Bronchus (tissue), 1 donor: ENCODE measurements around the gene AQP3.

DNA sequence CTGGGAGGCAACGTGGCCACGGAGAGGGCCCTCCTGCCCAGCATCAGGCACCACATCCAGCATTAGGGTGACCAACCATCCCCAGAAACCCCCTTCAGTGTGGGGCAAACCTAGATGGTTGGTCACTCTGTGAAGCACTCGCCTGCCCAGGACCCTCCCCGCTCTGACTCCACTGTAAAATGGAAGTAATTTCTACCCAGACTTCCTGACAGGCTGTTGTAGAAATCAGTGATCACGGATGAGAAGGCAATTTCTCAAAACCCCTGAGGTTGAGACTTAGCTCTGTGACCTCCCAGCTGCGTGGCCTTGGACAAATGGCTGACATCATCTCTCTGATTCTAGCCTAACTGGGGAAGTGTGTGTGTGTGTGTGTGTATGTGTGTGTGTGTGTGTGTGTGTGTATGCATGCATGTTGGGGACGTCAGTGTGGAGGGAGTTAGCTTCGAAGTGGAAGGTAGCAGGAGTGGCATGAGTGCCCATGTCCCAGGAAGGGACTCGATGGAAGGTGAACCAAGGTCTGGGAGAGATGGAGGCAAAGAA lies 31.5 kb downstream of the B4GALT1 start:
- PRO-cap, result no peak

DNA sequence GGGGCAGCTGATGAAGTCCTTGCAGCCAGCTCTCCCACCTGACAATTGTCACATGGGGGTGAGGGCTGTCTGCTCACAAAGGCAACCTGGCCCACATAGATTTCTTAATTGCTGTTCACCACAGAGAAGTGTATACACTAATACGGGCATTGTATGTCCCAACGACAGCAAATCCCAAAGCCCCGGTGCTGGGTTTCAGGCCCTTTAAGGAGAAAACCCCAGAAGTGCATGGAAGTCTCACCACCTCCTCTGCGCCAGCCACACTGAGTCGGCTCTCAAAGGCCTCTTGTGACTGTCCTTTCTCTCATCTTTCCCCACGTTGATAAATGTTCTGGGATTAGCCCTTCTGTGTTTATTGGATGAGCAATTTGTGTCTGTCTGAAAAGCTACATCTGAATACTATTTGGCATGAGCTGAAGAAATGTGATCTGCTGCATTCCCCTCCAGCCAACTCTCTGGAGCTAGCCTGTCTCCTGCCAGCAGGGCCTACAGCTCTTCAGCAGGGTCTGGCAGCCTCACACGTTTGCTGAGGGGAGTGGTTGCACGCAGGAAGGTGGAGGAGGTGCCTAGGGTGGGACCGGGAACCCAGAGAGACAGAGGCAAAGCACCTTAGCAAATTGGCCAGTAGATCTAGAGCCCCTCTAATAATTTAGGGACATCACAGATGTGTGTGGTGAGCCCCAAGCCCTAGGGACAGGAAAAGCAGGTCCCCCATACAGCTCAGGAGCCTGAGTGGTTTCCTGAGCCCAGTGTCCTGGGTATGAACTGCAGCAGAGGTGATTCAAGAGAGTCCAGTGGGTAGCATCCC lies 20.4 kb upstream of the B4GALT1 start:
- PRO-cap, result no peak

- PRO-cap, result bidirectional peak, plus-strand start at chr9:33229585, minus-strand start at chr9:33229465; bidirectional peak, plus-strand start at chr9:33230043, minus-strand start at chr9:33229814
Measured at GRCh38 chr9:33229331-33230311, 10.3 kb upstream of the SPINK4 start.

DNA sequence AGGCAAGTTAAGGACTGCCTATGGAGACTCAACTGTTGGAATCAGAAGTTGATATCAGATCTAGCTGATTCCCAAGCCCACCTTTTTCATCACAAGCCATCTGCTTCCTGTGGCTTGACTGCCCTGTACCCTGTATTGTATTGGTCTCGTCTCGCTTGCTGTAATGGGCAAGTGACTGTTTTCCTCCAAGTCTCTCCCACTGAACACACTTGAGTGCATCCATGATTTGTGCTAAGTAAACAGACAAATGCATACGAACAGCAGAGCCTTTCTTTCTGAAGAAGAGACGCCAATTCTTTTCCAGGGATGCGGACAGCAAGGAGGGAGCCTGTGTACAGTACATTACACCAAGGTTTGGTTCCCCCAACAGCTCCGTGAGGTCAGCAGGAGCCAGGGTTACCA lies 1.4 kb downstream of the BAG1 start:
- PRO-cap, result no peak

DNA sequence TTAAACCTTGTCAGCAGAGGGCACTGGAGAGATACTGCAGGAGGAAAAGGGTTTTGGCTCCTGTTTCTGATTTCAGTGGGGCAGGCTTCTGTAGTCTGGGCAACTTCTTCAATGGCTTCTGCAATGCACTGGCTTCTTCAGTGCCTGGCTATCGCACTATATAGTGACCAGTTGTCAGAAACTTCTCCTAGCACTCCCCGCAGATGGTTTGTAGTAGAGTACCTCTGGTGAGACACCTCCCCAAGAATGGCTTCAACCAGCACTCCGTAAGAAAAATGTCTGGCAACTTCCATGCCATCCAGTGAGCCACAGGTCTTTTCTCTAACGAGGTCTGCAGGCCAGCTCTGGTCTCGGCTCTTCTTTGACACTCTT lies 3.2 kb upstream of the NFX1 start:
- PRO-cap, result unidirectional peak, plus-strand start at position 75 of the sequence

- PRO-cap, result no peak
Measured at GRCh38 chr9:33329019-33329621, 38.8 kb downstream of the NFX1 start.

GRCh38 chr9:33394973-33395812 lies 7.2 kb downstream of the AQP7 start:
- PRO-cap, result bidirectional peak, plus-strand start at chr9:33395359, minus-strand start at chr9:33395274

DNA sequence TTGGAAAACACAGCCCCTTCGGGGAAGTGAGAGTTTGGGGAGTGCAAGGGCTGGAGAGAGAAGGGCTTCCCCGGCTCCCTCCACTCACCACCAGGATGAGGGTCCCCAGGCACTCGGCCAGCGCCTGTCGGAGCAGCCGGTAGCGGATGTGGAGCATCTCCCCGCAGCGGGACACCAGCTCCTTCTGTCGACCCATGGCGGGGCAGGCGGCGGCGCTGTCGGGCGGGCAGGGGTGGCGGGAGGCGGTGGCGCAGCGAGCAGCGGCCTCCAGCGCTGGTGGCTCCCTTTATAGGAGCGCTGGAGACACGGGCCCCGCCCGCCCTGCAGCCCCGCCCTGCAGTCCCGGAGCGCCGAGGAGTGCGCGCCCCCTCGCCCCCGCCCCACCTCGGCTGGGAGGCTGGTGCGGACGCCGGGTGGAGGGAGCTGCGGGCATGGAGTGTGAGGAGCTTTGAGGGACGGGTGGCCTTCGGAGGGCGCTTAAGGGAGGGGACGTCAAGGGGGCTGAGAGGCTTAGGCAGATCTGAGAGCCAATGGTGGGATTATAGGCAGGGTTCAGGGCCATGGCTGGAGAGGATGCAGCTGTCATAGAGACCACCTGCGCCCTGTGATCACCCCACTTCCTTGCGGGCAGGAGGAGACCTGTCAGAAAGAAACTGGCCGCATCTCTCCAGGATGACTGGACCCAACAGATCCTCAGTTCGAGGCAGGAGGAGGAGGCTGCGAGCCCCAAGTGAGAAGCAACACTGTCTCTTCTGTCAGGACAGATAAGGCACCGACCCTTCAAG lies at the start of gene AQP3:
Gene AQP3, minus strand, starts transcription at position 259 of the 785 bp plus-strand sequence.
- PRO-cap, result bidirectional peak, plus-strand start at position 383 of the sequence, minus-strand start at position 259 of the sequence

DNA sequence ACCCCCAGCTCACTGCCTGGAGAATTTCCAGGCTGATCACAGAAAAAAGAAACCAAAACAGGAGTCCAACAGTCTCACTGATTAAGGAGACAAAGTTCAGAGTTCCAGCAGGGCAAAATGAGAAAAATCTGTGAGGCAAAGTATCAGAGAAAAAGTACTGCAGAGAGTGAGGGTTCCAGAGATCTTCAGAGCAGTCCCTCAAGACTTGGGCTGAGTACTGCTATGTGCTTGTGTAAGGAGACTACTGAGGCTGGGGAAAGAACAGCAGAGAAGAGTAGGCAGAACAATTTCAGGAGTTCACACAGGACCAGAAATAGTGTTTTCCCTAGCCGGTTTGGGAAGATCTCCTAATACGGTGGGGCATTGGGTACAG lies 55.9 kb upstream of the PRSS3 start:
- PRO-cap, result no peak

GRCh38 chr9:33748689-33749570 lies 46.4 kb upstream of the PRSS3 start:
- PRO-cap, result no peak

GRCh38 chr9:33963545-33964070 lies 85.1 kb downstream of the UBAP2 start:
- PRO-cap, result no peak

GRCh38 chr9:33998368-33998951 lies 50.2 kb downstream of the UBAP2 start:
- PRO-cap, result no peak

DNA sequence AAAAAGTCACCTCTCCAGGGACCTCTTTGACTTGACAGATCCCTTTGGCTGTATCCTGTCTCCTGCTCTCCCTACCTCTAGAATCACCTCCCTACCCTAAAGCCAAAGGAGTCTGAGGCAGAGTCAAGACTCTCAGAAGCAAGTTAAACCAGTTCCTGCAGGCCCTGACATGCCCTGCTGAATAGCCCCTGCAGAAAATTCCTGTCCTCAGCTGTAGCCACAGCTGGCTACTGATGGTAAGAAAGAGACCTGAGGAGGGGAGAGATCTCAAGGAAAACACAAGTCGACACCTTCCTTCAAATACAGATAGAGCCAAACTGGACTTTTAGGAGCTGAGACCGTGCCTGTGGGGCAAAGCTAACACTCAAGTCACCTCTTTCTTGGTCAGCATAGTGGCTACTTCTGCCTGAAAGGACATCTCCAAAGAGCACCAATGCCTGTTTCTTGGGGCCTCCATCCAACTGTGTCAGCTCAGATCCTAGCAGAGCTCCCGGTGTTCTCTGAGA lies 23.8 kb upstream of the UBAP2 start:
- PRO-cap, result no peak

DNA sequence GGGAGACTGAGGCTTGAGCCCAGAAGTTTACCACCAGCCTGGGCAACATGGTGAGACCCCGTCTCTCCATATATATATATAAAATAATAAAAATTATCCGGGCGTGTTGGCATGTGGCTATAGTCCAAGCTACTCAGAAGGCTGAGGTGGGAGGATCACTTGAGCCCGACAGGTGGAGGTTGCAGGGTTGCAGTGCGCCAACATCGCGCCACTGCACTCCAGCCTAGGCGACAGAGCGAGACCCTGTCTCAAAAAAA lies 837 bp upstream of the UBAP1 start:
- PRO-cap, result unidirectional peak, plus-strand start at position 162 of the sequence

- PRO-cap, result no peak
Measured at GRCh38 chr9:34256880-34257592, 72.0 kb downstream of the KIF24 start.

DNA sequence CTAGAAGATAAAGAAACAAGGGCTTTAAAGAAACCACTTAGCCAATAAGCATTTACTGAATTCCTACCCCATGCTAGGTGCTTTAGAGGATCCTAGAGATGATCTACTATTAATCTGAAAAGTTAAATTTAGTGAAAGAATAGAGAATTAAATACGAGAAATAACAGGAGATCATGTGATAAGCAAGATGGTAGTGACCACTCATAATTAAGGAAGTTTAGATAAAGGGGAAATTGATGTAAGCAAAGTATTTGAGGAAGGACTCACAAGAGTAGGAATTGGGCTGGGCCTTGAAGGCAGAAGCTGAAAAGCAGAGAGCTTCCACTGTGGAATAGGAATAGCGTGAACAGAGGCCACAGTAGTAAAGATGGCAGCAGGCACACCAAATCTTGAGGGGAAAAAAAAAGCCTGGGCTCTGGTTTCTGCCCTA lies 38.1 kb downstream of the KIF24 start:
- PRO-cap, result no peak

- PRO-cap, result no peak
Measured at GRCh38 chr9:34332417-34333039, 3.2 kb downstream of the NUDT2 start.

- PRO-cap, result no peak
Measured at GRCh38 chr9:34399239-34400174, 1.9 kb upstream of the C9orf24 start.

- PRO-cap, result no peak
Measured at GRCh38 chr9:34481844-34482163, 23.2 kb downstream of the DNAI1 start.

- PRO-cap, result no peak
Measured at GRCh38 chr9:34512360-34513275, 10.2 kb downstream of the ENHO start.